GM23338 (cell line): ENCODE data around the gene KIAA0040.

DNA sequence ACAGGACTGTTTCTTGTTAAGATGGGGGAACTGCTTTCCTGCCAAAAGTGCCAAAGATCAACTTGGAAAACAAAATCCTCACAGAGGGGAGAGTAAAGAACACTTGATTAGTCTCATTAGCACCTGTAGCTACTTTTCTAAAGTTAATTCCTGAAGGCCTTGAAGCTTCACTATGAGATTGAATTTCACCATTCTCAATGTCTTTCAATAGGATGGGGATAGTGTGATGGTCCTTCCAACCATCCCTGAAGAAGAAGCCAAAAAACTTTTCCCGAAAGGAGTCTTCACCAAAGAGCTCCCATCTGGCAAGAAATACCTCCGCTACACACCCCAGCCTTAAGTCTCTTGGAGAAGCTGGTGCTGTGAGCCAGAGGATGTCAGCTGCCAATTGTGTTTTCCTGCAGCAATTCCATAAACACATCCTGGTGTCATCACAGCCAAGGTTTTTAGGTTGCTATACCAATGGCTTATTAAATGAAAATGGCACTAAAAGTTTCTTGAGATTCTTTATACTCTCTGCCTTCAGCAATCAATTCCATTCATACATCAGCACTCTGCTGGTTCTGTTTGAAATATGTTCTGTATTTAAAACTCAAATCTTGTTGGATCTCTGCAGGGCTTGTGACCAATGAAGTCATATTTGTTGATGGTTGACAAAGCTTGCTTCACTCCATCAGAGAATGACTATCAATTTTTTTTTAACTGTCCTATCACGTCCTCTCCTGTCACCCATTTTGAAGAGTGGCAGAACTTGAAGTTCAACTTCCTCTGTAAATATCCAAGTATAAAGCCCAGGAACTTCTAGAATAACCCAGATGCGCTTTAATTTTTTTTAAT lies 10.6 kb downstream of the PRDX6 start:
- PRO-cap: no peak
- RAMPAGE, long total RNA: no peak

- PRO-cap: no peak
- RAMPAGE, long total RNA: no peak
Measured at GRCh38 chr1:173856107-173856915, 11.9 kb upstream of the ZBTB37 start.

DNA sequence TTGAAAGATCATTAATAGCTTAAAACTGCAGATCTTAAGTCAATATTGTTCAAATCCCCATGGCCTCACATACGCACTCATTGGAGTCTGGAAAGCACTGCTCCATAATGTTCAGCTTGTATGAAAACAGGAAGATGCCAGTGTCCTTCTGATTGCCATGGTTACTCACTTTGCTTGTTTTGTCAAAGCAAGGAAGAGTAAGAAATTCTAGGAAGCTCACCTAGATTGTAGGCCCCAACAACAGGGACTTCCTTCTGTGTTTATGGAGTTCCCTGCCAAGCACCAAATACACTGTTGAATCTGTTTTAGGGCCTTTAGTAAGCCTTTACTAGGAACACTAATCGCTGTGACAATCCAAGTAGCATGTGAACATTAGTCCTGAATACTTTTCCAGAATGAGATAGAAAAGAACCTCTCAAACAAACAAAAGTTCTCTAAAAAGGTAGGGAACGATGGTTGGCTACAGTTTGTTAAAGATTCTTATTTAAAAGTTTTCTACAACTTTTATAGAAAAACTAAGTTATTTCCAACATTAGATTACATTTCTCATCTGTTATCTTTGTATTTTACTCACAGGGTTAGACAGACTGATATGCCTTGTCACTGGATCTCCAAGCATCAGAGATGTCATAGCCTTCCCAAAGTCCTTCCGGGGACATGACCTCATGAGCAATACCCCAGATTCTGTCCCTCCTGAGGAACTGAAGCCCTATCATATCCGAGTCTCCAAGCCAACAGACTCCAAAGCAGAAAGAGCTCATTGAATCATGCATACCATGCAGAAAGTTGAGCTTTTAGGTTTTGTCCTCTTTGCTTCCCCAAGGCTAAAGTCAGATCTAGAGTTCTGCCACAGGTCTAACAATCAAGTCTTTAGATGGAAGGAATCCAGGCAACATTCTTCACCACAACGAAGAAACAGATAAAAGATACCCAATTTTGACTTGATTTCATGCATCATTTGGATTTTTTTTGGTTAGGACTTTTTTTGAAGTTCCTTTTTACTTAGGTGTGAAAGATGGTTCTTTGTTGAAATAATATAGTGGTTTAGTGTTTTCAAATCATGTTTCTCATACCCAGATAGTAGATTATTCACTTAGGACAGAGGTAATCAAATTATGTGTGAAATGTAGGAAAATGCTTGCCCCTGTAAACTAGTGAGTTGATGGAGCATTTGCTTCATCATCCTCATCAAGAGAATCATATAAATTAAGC lies 10.8 kb upstream of the ZBTB37 start:
- PRO-cap: no peak
- RAMPAGE, long total RNA: no peak

GRCh38 chr1:173914264-173915061 lies 2.7 kb downstream of the SERPINC1 start:
- PRO-cap: no peak
- RAMPAGE, long total RNA: no peak

GRCh38 chr1:173951902-173952384 lies 34.8 kb upstream of the SERPINC1 start:
- PRO-cap: no peak
- RAMPAGE, long total RNA: no peak

DNA sequence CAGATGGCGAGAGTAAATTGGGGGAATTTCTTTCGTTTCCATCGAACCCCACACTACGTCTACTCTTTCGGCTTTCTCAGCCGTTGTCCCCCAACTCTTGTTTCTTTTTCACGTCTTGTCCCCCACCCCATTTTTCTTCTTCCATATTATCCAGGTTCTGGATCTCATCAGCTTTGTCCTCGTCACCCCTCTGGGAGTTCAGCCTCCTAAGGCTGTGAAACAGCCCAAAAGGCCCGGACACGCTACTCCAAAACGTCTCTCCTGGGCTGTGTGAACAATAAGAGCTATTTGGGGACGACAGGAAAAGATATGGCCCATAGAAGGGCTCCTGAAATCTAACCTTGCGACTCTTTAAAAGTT lies 452 bp upstream of the RC3H1 start:
- PRO-cap: bidirectional peak, plus-strand start at position 144 of the sequence, minus-strand start at position 281 of the sequence
- RAMPAGE, long total RNA: no peak

GRCh38 chr1:174051760-174052364 lies 29.7 kb upstream of the RC3H1 start:
- PRO-cap: no peak
- RAMPAGE, long total RNA: no peak

DNA sequence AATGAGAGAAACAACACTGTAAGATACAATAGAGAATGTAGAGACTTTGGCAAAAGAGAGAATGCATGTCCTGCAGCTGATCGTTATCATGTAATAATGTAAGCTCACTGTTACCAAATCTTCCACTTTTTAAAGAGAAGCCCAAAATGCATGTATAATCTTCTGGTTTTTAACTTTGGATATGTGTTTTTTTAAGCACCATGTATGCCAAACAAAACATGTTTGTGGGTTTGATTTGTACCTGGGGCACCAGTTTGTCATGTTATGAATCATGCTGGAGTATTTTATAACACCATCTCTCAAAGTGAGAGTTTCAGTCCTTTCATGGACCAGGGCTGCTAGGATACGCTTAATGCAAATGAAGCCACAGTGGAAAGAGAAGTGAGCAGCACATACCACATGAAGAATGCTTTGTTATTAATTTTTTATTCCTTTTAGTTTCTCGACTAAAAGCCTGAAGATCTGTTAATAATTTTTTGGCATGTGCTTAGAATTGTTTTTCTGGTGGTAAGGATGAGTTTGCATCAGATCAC lies 2.2 kb upstream of the RABGAP1L start:
- PRO-cap: no peak
- RAMPAGE, long total RNA: no peak

GRCh38 chr1:174158737-174159042 lies 630 bp upstream of the RABGAP1L start:
- PRO-cap: no peak
- RAMPAGE, long total RNA: no peak

- PRO-cap: no peak
- RAMPAGE, long total RNA: no peak
Measured at GRCh38 chr1:174400370-174401007, 47.3 kb upstream of the GPR52 start.

- PRO-cap: unidirectional peak, minus-strand start at chr1:174849251
- RAMPAGE, long total RNA: no peak
Measured at GRCh38 chr1:174849110-174849667, 150.6 kb upstream of the CACYBP start.

- PRO-cap: no peak
- RAMPAGE, long total RNA: no peak
Measured at GRCh38 chr1:175141932-175142359, 50.6 kb downstream of the KIAA0040 start.

DNA sequence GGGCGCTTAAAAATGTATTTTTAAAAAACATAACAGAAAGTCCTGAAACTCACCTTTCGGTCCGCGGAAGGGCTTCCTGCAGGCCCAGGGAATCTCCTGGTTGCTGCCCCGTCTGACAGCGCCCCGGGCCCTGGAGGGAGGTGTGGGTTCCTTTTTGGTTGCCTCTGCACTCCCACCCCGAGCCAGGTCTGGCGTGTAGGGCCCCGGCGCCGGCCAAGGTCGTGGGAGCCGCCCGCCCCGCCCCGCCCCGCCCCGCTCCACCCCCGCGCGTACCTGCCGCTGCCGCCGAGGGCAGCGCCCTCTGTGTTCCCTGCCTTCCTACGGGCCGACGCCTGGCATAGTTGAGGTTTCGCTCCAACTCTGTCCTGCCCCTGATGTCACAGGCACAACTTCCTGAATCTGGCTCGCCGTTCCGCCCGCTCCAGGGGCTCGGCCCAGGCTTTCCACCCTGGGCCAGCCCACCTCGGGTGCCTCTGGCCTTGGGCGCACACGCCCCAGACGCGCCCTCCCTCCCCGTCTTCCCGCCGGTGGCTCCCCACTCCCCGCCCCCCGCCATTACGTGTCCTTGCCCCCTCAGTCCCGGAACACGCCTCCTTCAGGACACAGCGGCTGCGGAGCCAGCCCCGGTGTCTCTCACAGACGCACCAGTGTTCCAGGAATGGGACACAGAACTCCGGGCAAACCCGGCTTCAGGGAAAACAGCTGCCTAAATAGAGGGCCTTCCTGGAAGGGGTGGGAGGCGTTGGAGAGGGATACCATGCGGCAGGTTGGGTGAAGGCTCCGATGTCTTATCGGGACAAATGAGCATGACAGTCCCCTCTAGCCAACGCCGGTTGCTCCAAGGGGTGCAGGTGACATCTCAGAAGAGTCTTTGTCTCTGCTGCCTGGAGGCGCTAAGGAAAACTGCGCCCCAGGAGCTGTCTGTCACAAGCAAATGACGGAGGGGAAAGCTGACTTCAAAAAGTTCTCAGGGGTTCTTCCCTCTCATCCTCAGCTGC lies at the start of gene KIAA0040:
TSS of gene KIAA0040 (minus strand) at position 190 of the 998 bp plus-strand sequence.
- PRO-cap: bidirectional peak, plus-strand start at position 315 of the sequence, minus-strand start at position 190 of the sequence; bidirectional peak, plus-strand start at position 386 of the sequence, minus-strand start at position 473 of the sequence; bidirectional peak, plus-strand start at position 862 of the sequence, minus-strand start at position 792 of the sequence
- RAMPAGE, long total RNA: start-site peak on the minus strand centred at position 194 of the sequence, 56 bp wide, 35 and 20 reads in 2 replicates

DNA sequence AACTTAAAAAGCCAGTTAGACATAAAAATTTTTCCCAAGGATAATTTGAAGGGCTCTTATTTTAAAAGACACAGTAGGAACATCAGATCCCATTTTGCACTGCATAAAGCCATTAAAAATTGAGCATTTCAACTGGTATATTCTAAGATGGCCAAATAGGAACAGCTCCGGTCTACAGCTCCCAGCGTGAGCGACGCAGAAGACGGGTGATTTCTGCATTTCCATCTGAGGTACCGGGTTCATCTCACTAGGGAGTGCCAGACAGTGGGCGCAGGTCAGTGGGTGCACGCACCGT lies 336.1 kb downstream of the SEC16B start:
- PRO-cap: no peak
- RAMPAGE, long total RNA: no peak

- PRO-cap: no peak
- RAMPAGE, long total RNA: no peak
Measured at GRCh38 chr1:178192514-178193154, 98.7 kb downstream of the RASAL2 start.

DNA sequence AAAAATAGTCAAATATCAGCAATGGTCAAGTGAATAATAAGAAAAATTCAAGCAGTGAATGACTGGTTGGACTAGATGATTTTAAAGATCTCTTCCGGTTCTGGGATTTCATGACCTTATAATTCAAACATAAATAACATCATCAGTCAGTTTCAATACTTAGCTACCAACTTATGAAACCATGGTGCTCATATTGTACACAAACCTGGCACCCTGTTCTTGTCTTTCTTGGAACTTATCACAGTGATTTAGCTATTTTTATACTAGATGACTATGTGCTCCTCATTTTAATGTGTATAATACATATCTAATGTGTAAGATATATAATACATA lies 157.0 kb downstream of the CLEC20A start:
- PRO-cap: no peak
- RAMPAGE, long total RNA: no peak

DNA sequence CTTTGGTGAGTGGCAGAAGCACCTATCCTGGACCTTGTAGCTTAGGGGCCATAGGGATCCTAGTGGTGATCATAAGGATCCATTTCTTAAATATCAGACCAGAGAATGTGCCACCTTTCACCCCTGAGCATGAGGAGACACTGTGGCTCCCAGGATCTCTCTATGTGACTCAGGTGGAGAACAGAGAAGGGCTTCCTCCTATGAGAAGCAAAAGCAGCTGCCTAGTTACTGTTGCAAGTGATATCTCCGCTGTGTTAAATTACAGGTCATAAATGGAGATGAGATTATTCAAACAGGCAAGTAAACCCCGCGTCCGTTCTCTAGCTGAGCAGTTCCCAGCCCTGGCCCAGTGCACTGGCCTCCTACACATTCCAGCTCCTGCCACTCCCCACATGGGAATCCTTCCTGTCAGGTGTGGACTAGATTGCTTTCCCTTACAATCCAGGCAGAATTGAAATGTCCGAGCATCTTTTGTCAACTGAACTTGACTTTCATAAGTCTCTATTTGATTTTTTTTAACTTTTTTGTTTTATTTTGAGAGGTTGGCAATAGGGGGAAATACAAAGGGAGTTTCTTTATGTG lies 26.2 kb downstream of the CLEC20A start:
- PRO-cap: no peak
- RAMPAGE, long total RNA: no peak

GRCh38 chr1:178577661-178578089 lies 64.8 kb downstream of the TEX35 start:
- PRO-cap: no peak
- RAMPAGE, long total RNA: no peak

GRCh38 chr1:178929051-178929546 lies 58.2 kb upstream of the ANGPTL1 start:
- PRO-cap: bidirectional peak, plus-strand start at chr1:178929274, minus-strand start at chr1:178929123
- RAMPAGE, long total RNA: no peak

DNA sequence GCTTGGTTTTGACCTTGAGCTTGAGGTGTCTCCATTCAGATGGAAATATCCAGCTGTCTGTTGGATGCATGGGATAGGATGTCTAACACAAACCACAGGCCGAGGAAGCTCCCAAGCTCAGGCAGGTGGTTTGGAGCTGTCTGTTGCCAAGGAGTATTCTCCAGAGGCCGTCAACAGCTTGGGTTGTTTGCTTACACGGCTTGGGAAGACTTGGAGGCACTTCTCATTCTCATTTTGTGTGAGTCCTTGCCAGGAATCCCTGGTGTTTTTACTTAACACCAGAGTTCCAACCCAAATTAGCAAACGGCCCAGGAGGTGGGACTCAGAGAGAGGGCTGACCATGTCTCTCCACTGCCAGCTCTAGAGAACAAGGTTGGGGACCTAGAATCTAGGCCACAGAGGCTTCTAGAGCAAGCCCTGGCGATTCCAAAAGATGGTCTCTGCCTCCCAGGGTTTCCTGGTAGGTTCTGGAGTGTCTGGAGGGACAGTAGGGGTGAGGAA lies 72.7 kb upstream of the FAM20B start:
- PRO-cap: no peak
- RAMPAGE, long total RNA: no peak